AG08470 (cell line): ENCODE measurements around a stretch of chr6.

GRCh38 chr6:154889261-154889877 is 105.7 kb upstream of the TIAM2 start:
- RRBS: no CpG with 5 or more reads among the region's 4 CpGs

DNA sequence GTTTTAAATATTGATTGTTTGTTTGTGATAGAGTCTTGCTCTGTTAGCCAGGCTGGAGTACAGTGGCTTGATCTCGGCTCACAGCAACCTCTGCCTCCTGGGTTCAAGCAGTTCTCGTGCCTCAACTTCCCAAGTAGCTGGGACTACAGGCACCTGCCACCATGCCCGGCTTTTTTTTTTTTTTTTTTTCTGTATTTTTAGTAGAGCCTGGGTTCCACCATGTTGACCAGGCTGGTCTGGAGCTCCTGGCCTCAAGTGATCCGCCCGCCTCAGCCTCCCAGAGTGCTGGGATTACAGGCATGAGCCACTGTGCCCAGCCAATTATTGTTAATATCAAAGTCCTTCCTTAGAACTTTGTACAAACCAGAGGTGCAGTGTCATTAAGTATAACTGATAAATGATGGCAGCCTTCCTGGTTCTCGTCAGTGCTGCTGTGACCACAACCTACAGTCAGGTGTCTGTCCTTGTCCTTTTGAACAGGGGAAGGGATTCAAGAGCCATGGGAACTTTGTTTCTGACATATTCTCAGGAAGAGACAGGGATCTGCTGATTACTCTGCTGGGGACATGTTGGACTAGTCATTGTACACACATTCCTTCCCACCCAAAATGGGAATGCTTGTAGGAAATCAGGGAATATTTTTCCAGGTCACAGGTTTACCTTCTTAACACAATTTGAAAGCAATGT is 103.3 kb upstream of the TIAM2 start:
- RRBS: no CpG with 5 or more reads among the region's 6 CpGs

DNA sequence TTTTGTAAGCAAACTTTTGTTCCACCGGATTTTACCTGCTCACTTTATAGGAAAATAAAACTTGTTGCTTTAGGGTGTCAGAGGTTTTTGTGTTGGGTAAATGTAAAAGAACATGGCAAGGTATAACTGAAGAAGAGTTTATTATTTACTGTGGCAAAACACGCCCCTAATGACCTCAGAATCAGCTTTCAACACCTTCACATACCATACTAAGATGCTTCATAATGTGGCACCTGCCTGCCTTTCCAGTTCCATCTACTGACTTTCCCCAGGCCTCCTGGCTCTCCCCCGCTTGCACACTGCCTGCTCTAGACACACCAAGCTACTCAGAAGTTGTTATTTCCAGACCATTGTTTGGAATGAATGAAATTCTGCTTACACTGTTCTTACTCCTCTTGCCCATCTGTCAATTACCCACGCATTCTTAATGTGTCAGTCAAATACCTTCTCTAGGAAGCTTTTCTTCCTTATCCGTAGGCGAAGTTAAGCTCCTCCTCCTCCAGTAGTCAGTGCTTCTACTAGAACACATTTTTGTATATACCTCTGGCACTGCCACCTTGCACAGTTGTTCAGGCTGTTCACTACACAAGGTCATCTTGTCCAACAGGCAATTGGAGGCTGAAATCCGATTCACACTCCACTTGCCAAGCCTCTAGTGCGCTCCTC is 1.8 kb downstream of the TIAM2 start:
- RRBS: no CpG with 5 or more reads among the region's 8 CpGs

DNA sequence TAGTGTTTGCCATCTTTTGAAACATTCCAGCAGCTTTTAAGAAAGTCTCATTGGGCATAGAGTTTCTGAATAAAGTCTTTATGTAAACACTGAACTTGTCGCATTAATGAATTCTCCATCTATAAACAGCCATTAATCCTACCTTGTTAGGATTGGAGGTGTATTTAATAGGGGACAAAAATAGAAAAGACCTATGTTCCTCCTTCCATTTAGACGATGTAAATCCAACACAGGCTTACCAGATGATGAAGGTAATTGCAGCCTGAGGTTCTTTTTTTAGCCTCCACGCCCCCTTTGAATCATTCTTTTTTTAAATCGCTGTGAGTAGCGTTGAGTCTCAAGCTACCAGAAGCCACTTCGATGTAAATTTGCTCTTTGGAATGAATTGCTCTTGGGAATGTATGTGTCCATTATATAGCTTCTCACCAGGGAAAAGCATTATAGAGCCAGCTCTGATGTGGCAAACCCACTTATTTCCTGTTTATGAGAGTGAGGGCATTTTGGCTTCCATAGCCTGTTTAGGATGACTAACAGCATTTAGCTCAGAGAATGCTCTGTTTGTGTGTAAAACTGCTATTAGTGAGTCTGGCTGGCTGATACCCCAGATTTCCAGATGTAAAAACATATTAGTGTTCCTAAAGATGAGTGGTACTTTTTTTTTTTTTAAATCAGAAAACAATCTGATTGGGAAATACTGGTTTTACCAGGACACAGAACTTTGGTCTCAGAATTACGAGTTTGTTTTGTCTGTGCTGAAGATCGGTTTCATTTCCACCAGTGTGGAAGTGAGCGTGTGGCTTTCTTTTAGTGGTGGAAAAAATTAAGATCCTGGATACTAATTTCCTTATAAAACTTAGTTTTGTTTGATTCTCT is 74.9 kb upstream of the CLDN20 start:
- RRBS: no CpG with 5 or more reads among the region's 9 CpGs

GRCh38 chr6:155248301-155248742 is 15.5 kb upstream of the CLDN20 start:
- RRBS: no CpG with 5 or more reads among the region's 11 CpGs

- RRBS: no CpG with 5 or more reads among the region's 5 CpGs
Observed at GRCh38 chr6:155634119-155634463, 178.5 kb upstream of the NOX3 start.

DNA sequence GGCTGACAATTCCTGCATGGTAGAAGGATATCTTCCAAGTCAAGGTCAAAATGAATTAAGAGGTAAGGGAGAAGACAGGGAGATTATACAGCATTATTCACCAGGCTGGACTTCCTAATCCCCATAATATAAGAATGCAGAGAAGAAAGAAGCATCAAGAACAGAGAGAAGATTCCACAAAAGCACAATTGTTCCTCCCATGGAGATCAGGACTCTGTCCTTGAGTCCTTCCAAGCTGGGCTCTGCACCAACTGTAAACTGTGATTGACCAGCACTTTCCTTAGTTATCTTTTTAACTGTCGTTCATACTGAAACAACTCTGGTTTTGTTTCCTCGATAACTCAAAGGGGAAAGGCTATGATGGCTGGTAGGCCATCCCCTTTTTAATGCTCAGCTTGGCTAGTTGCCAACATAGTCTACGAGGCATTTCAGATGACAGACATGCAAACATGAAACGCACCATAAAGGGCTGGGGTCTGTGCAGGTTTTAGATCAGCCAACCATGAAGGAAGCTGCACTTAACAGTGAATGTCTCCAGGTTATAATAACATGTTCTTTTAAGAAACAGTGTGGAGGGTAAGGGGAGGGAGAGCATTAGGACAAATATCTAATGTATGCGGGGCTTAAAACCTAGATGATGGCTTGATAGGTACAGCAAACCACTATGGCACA is 497.1 kb upstream of the ARID1B start:
- RRBS: no CpG with 5 or more reads among the region's 5 CpGs

- RRBS: no CpG with 5 or more reads among the region's 11 CpGs
Observed at GRCh38 chr6:156651345-156651818, 125.8 kb upstream of the ARID1B start.

DNA sequence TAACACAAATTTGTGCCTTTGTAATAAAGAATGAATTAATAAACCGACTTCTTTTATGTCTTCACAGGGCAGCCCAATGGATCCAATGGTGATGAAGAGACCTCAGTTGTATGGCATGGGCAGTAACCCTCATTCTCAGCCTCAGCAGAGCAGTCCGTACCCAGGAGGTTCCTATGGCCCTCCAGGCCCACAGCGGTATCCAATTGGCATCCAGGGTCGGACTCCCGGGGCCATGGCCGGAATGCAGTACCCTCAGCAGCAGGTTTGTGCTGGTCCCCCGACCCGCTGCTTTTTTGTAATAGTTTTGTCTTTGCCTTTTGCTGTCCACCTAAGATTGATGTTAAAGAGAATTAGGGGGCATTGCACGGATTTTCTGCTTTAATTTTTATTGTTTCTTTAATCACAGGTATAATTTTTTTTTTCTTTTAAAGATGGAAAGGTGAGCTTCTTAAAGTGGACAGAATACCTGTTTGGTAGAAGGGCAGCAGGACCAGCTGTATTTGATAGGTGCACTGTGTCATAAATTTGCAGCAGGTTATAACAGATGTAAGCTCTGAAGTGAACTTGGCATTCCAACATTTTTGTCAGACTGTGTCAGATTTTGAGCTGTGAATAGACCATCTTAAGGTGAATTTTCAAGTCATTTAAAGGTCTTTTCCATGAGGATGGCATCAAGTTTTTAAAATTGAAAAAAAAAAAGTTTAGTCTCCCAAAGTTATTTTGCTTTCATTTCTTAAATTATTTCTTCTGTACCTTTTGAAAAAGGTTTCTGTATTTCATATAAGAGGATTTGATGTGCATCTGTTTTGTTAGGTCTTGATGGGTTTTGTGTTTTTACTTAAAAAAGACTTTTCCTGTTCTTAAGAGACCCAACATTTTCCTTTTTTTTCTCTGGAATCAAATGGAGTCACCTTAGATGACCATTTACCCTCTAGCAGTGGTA is 52.3 kb downstream of the ARID1B start:
- RRBS: no CpG with 5 or more reads among the region's 9 CpGs

- RRBS: no CpG with 5 or more reads among the region's 5 CpGs
Observed at GRCh38 chr6:156857351-156858347, 80.5 kb downstream of the ARID1B start.

- RRBS: no CpG with 5 or more reads among the region's 8 CpGs
Observed at GRCh38 chr6:156886366-156886842, 109.2 kb downstream of the ARID1B start.

DNA sequence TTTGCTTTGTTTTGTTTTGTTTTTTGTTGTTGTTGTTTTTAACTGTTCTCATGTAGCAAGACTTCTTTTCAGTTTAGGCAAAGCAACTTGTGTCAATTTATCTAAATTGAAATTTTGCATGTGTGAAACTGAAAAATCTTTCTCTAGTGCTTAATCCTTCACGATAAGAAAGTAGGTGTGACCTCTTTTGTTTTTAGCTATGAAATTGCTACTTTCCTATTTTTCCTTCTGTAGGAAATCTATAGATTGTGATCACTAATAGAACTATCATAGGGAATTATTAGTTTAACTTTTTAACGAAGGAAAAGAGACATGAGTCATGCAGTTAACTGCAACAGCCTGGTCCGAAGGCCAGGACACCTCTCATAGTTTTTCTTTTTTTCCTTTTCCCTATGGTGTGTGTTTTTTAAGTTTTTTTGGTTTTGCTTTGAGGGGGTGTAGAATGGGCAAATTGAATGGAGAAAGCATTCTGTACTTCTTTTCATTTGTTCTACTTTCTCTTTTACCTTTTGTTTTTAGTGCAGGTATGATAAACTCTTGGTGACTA is 233.5 kb downstream of the ARID1B start:
- RRBS: no CpG with 5 or more reads among the region's 3 CpGs

- RRBS: no CpG with 5 or more reads among the region's 4 CpGs
Observed at GRCh38 chr6:157054479-157055035, 268.8 kb downstream of the TMEM242 start.

- RRBS: 100% methylated on average over 1 of the region's 9 CpGs
Observed at GRCh38 chr6:157119484-157120264, 203.6 kb downstream of the TMEM242 start.

GRCh38 chr6:157184026-157184682 is 139.2 kb downstream of the TMEM242 start:
- RRBS: 20% methylated on average over 4 of the region's 16 CpGs

DNA sequence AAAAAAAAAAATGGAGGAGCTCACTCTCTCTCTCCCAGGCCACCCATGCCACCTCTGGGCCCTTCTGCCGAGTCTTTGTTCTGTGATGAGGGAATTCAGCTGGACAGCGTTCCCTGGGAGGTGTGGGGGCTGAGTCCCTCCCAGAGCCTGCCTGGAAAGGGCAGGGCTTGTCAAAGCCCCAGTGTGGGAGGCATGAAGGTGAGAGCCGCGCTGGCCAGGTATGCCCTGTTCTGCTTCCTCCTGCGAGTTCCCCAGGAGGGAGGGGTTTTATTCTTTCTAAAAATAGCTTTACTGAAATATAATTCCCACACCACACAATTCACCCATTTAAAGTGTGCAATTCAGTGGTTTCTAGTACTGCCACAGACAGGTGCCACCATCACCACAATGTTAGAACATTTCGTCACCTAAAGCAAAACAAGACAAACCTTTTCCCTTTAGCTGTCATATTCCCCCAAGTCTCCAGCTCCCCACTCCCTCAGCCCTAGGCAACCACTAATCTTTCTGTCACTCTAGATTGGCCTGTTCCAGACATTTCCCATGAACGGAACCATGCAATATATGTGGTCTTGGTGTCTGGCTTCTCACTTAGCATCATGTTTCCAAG is 69.5 kb downstream of the TMEM242 start:
- RRBS: no CpG with 5 or more reads among the region's 7 CpGs

DNA sequence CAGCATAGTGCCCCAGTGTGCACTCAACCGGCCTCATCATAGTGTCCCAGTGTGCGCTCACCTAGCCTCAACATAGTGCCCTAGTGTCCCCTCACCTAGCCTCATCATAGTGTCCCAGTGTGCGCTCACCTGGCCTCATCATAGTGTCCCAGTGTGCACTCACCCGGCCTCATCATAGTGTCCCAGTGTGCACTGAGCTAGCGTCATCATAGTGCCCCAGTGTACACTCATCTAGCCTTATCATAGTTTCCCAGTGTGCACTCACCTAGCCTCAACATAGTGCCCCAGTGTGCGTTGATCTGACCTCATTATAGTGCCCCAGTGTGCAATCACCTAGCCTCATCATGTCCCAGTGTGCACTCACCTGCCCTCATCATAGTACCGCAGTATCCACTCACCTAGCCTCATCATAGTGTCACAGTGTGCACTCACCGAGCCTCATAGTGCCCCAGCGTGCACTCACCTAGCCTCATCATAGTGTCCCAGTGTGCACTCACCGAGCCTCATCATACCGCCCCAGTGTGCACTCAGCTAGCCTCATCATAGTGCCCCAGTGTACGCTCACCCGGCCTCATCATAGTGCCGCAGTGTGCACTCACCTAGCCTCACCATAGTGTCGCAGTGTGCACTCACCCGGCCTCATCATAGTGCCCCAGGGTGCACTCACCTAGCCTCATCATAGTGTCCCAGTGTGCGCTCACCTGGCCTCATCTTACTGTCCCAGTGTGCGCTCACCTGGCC is 11.1 kb downstream of the TMEM242 start:
- RRBS: no CpG with 5 or more reads among the region's 18 CpGs

GRCh38 chr6:157317020-157318162 is 5.9 kb downstream of the TMEM242 start:
- RRBS: 6% methylated on average over 3 of the region's 8 CpGs

DNA sequence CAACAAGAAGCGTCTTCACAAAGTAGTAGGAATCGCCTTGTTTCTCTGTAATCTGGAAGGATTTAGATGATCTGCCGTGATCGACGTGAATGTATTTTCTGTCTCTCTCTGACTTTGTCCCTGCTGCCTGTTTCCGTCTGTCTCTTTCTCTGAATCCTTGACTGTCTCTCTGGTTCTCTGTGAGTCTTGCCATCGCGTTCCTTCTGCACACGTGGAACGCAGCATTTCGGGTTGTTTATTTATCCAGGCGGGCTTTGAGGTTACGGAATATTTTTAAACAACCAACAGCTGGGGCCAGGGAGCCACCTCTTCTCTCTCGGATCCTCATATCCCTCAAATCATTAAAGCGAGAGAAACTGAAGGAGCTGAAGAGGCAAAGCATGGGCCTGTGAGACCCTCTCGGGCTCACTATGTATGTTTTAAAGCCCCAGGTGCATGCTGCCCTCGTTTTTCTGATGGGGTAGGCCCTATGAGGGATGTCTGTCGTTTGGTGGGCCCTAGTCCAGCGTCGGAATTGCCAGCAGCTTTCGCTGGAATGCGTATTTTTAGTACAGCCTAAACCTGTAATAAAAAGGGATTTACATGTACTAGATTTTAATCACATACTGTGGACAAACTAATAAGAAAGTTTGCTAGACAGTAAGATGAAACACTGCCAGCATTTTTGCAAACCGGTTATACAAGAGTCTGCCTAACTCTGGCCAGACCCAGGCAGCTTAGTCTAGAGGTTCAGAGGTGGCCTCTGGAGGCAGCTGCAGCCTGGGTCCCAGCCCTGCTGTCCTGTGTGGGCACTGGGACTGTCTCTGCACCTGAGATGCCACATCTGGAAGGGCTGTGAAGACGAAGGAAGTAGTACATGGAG is 216.1 kb downstream of the ZDHHC14 start:
- RRBS: no CpG with 5 or more reads among the region's 24 CpGs

DNA sequence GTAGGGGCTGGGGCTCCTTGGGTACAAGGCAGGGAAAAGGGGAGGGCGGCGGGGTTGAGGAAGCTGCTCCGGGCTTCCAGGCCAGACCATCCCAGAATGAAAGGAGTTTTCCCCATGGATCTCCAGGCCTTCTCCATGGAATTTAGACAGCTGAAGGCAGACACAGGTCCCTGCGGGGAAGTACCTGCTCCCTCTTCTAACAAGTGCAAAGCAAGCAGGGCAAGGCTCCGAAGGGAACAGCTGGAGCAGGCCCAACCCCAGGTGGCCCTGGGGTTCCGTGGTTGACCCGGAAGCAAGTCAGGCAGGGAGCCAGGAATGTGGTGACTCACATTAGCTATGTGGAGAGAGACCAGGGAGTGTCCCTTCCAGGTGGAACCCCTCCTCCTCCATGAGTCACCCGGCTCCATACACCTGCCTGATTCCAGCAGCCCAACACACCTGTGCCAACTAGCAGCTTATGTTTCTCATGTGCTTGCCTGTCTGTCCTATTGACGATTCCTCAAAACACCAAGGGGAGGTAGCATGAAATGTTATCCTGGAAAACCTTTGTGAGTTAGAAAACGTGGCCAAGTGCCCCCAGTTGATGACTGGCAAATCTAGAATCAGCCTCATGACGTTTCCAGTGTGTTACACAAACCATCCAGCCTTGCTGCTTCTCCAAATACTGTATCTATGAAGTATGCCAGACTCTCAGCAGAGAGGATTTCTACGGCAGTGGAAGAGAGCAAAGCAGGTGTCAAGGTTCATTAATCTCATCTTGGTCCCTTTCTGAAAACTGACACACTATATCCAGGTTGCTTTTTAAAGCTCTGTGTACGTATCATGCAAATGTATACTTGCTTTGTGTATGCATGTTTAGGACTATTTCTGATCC is 59.6 kb upstream of the SNX9 start:
- RRBS: 35% methylated on average over 2 of the region's 13 CpGs